Mammary microvascular endothelial cell (primary cell): ENCODE measurements around a stretch of chr17.

GRCh38 chr17:2367040-2367564 lies 29.8 kb downstream of the SGSM2 start:
- RAMPAGE, long total RNA, result no peak

DNA sequence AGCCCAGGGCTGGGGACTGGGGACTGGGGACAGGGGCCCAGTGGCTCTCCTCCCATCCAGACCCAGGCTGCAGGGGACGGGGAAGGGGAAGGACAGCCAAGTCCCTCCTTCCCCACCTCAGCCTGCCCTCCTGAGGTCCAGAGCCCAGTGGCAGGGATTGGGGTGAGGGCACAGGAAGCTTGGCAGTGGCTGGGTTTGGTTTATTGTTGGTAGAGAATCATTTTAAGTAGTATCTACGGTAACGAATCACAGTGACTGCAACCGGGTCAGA lies 14.9 kb downstream of the MNT start:
- RAMPAGE, long total RNA, result no peak

- RAMPAGE, long total RNA, result no peak
Observed at GRCh38 chr17:2387507-2387846, 13.4 kb downstream of the MNT start.

- RAMPAGE, long total RNA, result no peak
Observed at GRCh38 chr17:2542558-2542948, 30.9 kb upstream of the METTL16 start.

DNA sequence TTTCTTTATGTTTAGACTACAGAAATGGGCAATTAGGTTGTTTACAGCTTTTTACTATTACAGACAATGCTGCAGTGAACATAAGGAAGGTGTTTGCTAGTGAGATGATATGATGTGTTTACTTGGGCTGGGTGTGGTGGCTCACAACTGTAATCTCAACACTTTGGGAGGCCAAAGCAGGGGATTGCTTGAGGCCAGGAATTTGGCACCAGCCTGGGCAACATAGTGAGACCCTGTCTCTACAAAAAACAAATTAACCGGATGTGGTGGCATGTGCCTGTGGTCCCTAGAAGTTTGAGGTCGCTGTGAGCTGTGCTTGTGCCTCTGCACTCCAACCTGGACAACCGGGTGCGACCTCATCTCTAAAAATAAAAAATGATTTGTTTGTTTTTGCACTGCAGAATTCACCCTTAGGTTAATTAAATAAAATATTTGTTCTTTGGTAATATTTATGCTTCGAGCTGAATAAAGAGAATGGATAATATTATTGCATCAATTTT lies 15.0 kb downstream of the PAFAH1B1 start:
- RAMPAGE, long total RNA, result no peak

GRCh38 chr17:2691346-2692173 lies 20.0 kb downstream of the CLUH start:
- RAMPAGE, long total RNA, result no peak

GRCh38 chr17:2800233-2800834 lies 4.1 kb downstream of the RAP1GAP2 start:
- RAMPAGE, long total RNA, result no peak

DNA sequence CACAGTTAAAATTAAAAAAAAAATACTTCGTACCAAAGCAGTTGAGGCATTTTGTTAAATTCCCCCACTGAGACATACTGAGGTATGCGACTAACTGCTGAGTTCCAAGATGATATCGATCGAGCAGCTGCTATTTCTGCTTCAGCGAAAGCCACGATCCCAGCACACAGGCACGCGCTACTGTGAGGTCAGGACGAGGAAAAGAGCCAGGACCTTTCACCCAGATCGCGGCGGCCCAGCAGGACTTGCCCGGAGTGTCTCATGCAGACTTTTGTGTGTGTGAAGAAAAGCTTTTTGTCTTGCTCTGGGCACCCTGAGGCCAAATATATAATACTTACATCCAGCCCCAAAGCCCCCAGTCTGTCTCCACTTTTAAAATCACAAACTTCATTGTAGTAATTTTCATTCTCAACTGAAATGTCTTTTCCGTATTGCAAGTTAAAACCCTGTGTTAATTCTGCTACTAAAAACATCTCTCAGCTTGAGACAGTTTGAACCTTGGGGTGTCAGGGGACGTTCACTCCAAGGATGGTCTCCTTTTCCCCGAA lies 37.1 kb downstream of the ASPA start:
- RAMPAGE, long total RNA, result no peak

DNA sequence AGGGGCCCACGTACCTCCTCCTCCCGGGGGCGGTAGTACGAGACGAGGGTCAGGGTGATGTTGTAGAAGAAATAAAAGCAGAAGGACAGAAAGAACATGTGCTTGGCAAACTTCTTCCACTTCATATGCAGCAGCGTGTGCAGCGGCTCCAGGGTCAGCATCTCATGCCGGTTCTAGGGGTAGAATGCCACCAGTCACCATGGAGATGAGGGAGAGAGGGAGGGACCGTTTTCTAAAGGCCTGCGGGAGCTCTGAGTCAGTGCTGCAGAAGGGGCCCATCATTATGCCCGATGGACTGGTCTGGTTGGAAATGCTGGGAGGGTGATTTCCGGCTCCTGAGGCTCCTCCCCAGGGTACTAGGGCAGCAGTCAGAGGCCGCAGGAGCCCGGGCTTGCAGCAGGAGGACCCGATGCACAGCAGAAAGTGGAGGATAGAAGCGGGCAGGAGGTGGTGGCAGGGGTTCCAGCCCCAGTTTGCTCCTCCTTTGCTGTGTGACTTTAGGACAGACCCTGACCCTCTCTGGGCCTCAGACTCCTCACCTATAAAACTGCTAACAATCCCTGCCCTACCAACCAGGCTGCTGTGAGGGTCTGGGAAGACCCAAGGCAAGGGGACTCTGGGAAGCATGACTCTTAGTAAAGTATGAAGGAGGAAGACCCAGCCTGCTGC lies 28.7 kb downstream of the TRPV3 start:
- RAMPAGE, long total RNA, result no peak

- RAMPAGE, long total RNA, result no peak
Observed at GRCh38 chr17:3534696-3535521, 22.7 kb downstream of the TRPV3 start.

DNA sequence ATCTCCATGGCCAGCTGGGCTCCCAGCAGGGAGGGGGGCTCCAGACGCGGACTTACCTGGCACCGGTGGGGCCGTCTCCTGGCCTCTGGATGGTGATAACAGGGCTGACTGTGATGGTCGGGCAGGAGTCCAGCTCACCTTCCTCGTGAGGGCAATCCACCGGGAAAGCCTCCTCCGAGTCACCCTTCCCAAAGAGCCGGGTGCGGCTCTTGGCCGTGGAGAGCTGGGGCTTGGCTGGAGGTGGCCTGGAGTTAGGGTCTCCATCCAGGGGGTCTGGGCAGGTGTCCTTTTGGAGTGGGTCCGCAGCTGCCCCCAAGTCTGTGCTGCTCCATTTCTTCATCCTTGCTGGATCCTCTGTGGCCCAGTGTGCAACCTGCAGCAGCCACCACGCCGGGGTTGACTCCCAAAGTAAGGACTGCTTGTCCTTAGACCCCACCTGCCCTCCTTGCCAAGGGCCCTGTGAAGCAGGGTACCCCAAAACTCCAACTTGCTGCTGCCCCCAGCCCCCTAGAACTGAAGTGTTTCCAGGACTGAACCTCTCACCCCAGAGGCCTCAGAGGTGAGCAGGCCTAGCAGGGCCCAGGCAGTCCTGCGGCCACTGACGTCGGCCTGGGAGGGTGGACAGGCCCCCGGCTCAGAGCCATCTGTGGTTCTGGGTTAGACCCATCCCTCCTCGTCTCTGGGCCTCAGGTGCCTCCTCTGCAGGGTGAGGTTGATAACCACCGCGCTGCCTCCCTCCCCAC lies 17.0 kb downstream of the TRPV1 start:
- RAMPAGE, long total RNA, result no peak

- RAMPAGE, long total RNA, result no peak
Observed at GRCh38 chr17:3688821-3689217, 7.1 kb downstream of the P2RX5 start.

- RAMPAGE, long total RNA, result no peak
Observed at GRCh38 chr17:3845257-3845750, 742 bp downstream of the NCBP3 start.

DNA sequence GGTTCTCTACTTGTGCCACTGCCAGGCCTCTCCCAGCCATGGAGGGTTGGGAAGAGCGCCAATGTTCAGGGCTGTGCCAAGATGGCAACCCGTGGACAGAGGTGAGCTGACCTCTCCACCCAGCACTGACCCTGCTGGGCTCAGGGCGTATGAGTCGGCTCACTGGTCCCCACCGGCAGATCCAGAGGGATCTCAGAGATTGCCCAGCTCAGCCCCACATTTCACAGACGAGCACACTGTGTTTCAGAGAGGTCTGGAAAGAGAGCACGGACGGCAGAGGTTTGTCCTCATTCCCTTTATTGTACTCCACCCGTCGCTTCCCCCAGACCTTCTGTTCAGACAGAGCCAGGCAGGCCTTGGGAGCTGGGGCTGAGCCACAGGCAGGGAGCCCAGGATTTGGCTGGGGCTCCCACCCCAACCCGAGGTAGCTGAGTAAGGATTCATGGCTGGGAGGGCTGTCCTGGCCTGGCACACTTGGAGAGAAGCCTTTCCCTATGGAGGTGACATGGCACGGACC lies 3.5 kb upstream of the CAMKK1 start:
- RAMPAGE, long total RNA, result no peak

- RAMPAGE, long total RNA, result no peak
Observed at GRCh38 chr17:3904447-3905004, 11.7 kb upstream of the CAMKK1 start.

DNA sequence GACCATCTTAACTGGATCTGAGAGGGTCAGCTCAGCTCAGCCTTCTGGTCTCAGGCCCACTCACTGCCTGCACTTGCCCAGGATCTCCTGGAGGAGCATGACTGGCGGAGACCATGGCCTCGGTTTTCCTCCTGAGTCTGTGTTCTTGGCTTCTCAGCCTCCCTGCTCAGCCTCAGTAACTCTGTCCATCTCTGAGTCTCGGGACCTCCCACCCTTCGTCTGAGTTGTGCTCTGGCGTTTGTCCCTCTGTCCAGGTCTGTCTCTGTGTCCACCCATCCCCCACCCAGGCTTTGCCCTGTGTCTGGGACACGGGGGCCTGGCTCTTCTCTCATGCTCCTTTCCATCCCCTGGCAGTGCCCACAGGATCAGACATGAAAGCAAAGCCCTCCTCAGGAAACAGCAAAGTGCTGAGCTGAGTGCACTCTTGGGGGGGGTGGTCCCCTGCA lies 2.8 kb downstream of the P2RX1 start:
- RAMPAGE, long total RNA, result no peak

GRCh38 chr17:3962439-3963151 lies 1.6 kb downstream of the ATP2A3 start:
- RAMPAGE, long total RNA, result no peak

GRCh38 chr17:3965047-3965879 lies 1.0 kb upstream of the ATP2A3 start:
- RAMPAGE, long total RNA, result no peak

- RAMPAGE, long total RNA, result no peak
Observed at GRCh38 chr17:3985736-3986306, 21.6 kb upstream of the ATP2A3 start.

DNA sequence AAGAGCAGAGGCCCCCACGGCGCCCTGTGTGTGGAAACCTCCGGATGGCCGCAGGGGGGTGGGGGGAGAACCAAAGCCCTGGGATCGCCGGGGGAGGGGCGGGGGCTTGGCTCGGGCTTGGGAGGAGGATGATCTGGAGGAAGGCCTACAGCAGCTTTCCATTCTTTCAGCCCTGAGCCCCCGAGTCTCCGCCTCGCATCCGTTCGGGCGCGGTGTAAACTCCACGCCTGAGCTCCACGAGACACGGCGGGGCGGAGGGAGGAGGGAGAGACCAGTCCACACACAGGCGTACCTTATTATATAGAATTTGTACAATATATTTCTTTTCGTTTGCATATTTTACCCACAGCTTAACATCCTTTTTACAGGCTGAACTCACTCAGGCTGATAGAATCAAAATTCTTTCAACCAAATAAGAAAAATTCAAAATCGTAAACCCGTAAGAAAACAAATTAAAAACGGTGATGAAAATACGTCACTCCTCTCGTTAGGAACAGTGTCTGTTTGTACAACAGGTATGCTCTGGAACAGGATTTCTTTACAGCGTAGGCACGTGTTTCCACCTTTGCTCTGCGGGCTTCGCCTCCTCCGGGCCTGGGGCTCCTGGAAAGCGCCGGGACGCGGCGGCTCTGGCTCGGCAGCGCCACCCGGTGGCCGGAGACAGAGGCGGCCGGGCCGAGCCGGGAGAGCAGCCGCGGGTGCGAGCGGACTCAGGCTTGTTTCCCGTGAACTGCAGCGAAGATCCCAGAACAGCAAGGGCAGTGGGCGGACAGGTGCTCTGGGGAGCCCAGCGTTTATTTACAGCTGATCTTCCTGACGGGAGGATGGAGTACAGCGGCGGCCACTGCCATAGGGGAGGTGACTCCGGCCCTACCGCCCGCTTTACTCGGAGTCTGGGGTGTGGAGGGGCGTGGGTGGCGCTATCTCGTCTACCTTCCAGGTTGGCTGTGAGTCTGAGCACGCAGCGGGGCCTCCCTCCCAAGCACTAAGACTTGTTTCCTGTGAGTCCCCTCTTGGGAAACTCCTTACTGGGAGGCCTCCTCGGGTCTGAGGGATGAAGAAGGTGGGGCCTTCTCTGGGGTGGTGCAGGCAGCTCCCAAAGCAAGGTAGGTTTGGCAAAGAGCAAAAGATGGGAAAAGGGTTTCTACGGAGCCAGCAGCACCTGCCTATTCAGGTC lies 40.3 kb upstream of the ATP2A3 start:
- RAMPAGE, long total RNA, result no peak